ENCODE data around the genes MRPL51, P3H3, TPI1, SPSB2 and PTPN6.

GRCh38 chr12:6493131-6493503, at the start of gene MRPL51:
Gene MRPL51, minus strand, starts transcription at chr12:6493262.
- PRO-cap: bidirectional peak, plus-strand start at chr12:6493362, minus-strand start at chr12:6493200

DNA sequence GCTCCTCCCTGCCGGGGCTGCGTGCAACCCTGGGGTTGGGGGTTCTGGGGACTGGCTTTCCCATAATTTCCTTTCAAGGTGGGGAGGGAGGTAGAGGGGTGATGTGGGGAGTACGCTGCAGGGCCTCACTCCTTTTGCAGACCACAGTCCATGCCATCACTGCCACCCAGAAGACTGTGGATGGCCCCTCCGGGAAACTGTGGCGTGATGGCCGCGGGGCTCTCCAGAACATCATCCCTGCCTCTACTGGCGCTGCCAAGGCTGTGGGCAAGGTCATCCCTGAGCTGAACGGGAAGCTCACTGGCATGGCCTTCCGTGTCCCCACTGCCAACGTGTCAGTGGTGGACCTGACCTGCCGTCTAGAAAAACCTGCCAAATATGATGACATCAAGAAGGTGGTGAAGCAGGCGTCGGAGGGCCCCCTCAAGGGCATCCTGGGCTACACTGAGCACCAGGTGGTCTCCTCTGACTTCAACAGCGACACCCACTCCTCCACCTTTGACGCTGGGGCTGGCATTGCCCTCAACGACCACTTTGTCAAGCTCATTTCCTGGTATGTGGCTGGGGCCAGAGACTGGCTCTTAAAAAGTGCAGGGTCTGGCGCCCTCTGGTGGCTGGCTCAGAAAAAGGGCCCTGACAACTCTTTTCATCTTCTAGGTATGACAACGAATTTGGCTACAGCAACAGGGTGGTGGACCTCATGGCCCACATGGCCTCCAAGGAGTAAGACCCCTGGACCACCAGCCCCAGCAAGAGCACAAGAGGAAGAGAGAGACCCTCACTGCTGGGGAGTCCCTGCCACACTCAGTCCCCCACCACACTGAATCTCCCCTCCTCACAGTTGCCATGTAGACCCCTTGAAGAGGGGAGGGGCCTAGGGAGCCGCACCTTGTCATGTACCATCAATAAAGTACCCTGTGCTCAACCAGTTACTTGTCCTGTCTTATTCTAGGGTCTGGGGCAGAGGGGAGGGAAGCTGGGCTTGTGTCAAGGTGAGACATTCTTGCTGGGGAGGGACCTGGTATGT, 3.4 kb downstream of the GAPDH start:
- PRO-cap: no peak

DNA sequence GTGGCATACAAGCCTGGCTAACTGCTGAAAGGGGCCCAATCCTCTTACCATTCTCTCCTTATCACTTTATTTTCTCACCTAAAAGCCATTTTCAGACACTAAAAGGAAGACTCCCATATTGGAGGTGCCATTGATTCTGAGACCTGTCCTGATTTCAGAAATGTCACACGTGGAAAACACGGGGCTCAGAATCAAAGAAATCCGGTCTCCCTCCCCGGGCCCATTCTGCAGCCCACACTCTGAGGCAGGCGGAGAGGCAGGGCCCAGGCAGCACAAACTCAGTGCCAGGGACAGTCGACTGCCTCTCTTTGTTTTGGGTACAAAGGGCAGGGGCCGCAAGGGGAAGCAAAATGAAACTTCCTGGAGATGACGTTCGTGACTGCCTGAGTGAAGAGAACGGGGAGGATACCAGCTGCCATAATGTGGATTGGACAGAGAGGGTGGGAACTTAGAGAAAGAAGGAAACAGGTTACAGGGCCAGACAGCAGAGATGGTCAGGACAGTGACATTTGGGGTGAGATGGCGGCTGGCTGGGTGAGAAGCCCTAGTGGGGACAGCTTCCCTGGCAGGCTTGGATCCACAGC, 7.9 kb downstream of the GAPDH start:
- PRO-cap: no peak

DNA sequence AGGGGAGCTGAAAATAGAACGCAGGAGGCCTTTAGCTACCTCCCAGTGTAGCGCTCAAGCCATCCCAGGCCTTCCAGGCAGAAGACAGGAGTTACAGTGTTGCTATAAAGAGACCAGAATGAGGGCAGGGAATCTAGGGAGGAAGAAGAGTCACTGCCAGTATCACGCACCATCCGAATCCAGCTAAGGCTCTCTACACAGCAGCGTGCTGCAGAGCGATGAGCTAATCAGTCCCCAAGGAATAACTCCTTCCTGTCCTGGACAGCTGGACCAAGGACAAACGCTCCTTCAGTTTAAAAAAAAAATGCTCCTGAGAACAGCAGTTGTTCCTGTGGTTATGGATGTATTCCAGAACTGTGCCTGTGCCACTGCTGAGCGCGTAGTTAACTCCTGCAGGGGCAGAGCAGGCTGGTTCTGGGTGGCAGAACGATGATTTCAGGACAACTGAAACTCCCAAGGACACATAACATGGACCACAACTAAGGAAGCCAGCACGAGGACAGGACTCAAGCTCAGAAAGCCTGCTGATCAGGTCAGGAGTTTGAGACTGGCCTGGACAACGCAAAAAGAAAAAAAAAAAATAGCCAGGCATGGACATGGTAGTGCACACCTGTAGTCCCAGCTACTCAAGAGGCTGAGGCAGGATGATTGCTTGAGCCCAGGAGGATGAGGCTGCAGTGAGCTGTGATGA, 2.7 kb downstream of the IFFO1 start:
- PRO-cap: bidirectional peak, plus-strand start at position 482 of the sequence, minus-strand start at position 214 of the sequence

GRCh38 chr12:6612106-6612580, 5.0 kb upstream of the CHD4 start:
- PRO-cap: no peak

DNA sequence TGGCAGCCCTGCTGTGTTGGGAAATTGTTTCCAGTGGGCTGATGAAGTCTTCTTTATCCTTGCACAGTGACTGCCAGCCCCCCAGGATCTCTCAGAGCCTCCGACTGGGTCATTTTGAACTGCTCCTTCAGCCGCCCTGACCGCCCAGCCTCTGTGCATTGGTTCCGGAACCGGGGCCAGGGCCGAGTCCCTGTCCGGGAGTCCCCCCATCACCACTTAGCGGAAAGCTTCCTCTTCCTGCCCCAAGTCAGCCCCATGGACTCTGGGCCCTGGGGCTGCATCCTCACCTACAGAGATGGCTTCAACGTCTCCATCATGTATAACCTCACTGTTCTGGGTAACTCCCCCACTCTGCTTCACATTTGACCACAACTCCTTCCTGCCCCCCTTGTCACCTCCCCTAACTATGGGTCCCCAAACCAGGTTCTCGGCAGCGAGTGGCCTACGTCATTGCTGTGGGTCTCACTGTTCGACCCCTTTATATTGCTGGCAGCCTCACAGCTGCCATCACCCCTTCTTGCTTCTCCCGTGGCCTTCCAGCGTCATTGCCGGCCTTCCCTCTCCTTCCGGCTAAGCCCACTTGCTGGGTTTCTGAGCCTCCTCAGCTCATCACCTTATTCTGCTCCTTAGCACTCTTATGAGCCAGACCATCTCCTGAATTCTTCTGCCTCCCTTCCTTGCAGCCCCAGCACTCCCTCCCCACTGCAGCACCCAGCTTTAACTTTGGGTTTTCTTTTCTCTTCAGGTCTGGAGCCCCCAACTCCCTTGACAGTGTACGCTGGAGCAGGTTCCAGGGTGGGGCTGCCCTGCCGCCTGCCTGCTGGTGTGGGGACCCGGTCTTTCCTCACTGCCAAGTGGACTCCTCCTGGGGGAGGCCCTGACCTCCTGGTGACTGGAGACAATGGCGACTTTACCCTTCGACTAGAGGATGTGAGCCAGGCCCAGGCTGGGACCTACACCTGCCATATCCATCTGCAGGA, 2.5 kb downstream of the LAG3 start:
- PRO-cap: no peak

DNA sequence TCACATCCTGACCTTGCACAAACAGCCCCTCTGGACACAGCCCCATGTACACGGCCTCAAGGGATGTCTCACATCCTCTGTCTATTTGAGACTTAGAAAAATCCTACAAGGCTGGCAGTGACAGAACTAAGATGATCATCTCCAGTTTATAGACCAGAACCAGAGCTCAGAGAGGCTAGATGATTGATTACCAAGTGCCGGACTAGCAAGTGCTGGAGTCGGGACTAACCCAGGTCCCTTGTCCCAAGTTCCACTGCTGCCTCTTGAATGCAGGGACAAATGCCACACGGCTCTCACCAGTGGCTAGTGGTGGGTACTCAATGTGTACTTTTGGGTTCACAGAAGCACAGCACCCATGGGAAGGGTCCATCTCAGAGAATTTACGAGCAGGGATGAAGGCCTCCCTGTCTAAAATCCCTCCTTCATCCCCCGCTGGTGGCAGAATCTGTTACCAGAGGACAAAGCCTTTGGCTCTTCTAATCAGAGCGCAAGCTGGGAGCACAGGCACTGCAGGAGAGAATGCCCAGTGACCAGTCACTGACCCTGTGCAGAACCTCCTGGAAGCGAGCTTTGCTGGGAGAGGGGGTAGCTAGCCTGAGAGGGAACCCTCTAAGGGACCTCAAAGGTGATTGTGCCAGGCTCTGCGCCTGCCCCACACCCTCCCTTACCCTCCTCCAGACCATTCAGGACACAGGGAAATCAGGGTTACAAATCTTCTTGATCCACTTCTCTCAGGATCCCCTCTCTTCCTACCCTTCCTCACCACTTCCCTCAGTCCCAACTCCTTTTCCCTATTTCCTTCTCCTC, 1.6 kb upstream of the GPR162 start:
- PRO-cap: no peak

- PRO-cap: bidirectional peak, plus-strand start at chr12:6828415, minus-strand start at chr12:6828292
Observed at GRCh38 chr12:6827929-6828743, at the start of gene P3H3. Gene P3H3, plus strand, starts transcription at chr12:6828407.

GRCh38 chr12:6852258-6852933, 446 bp downstream of the USP5 start:
- PRO-cap: bidirectional peak, plus-strand start at chr12:6852702, minus-strand start at chr12:6852398

DNA sequence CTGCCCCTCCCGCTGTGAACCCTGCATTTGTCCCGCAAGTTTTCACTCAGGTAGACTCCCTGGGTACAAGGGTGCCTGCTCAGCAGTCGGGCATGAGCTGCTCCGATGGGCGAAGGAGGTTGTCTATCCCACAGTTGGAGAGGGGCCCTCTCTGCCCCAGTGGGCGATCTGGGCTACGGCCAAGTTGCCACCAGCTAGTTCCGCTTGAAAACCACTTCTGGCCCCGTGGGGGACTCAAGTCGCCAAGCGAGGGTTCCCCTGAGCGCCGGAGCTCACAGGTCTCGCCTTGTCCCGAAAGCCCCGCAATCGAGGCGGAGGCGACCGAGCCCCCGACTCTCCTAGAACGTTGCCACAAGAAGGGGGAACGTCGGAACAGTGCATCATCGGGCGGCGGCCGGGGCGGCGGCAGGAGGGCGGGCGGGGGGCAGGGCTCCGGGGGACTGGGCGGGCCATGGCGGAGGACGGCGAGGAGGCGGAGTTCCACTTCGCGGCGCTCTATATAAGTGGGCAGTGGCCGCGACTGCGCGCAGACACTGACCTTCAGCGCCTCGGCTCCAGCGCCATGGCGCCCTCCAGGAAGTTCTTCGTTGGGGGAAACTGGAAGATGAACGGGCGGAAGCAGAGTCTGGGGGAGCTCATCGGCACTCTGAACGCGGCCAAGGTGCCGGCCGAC, at the start of gene TPI1:
TSS of gene TPI1 (plus strand) at position 527 of the 673 bp plus-strand sequence.
- PRO-cap: bidirectional peak, plus-strand start at position 243 of the sequence, minus-strand start at position 119 of the sequence; bidirectional peak, plus-strand start at position 533 of the sequence, minus-strand start at position 368 of the sequence

GRCh38 chr12:6868466-6869513, 1.5 kb downstream of the TPI1 start:
- PRO-cap: no peak

GRCh38 chr12:6870196-6870945, 2.7 kb downstream of the SPSB2 start:
- PRO-cap: no peak

DNA sequence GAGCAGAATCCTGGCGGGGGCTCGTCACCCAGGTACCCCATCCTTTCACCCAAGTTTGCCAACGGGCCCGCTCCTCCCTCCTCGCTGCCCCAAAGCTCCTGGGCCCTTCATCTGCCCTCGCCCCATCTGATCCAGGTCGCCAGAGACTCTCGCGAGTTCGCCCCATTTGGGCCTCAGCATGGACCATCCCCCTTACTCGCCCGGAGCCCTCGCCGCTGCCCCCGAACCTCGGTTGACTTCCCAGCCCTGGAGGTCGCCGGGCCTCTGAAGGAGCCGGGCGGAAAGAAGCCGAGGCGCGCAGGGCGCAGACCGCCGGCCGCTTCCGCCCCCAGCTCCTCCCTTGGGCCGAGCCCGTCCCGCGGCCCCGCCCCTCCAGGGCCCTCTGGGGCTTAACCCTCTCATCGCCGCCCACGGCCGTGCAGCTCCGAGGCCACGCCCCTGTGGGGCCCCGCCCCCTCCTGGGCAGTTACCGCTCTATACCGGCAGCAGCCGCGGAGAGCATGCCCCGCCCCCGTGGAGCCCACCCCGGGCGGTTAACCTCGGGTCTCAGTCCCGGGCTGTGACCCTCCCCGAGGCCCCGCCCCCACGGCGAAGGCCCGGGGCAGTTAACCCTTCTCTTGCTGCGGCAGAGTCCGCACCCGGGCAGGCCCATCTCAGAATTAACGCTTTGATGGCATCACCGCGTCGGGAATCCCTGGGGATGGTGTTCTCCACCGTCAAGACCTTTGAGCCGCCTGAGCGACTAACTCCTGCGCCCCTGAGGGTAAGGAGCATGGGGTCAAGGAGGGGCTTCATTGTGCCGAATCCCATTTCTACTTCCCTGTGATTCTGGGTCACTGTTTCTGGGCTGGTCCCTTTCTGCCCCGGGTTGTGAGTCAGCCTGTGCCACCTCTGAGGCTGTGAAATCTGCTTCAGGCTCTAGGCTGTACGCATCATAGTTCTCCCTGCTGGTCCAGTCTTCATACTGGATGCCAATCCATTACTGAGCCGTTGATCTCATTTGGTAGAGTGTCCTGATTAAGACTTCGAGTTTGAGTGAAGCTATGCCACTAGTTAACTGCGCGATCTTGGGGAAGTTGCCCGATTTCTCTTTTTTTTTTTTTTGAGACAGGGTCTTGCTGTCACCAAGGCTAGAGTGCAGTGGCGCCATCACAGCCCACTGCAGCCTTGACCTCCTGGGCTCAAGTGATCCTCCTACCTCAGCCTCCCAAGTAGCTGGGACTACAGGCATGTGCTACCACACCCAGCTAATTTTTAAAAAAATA, at the start of gene SPSB2:
TSS of gene SPSB2 (minus strand) at position 285 of the 1,265 bp plus-strand sequence.
- PRO-cap: bidirectional peak, plus-strand start at position 682 of the sequence, minus-strand start at position 260 of the sequence; bidirectional peak, plus-strand start at position 747 of the sequence, minus-strand start at position 730 of the sequence

DNA sequence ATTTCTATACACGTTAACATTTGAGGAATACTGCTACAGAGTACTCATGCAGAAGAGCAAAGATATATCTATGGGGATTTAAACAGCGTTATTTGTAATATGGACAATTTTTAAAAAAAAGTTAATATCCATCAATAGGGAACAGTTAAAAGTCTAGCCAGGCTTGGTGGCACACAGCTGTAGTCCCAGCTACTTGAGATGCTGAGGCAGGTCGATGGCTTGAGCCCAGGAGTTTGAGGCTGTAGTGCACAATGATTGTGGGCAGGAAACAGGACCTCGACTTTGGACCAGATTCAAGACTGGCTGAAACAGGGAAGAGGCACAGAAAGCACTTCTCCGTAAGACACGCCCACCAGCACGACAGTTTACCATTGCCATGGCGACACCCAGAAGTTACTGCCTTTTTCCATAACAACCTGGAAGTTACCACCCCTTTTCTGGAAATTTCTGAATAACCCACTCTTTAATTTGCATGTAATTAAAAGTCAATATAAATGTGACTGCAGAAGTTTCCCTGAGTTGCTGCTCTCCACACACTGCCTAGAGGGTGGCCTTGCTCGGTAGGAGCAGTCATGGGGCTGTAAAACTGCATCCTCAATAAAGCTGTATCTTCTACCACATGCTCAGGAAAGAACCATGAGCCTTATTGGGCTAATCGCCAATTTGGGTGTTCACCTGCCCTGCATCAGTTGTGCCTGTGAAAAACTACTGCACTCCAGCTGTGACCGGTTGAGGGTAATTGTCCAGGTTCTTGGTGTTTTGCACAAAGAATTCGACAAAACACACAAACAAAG, 4.7 kb upstream of the LRRC23 start:
- PRO-cap: unidirectional peak, plus-strand start at position 523 of the sequence

- PRO-cap: no peak
Observed at GRCh38 chr12:6900740-6901207, 3.8 kb upstream of the LRRC23 start.

- PRO-cap: no peak
Observed at GRCh38 chr12:6928879-6929367, 1.2 kb downstream of the ATN1 start.

DNA sequence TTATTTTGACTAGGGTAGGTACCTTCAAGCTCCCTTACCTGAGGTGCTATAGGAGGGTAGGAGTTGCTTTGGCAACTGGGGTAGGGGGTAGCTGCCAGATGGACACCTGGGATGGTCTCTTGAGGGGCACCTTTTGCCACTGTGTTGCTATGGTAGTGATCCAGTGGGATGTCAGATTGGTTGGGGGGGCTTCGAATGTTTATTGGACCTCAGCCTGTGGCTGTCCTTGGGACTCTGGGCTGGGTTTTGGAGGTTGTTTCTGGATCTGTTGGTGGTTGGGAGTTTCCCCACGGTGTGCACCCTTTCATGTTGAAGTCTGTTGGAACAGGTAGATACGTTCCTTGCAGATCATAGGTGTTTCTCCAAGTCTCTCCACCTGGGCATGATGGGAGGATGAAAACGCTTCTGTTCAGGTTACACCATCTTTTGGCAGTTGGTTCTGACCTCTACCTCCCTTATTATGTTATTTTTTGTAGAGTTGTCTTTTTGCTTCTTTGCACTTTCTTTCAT, 1.7 kb downstream of the ATN1 start:
- PRO-cap: no peak

DNA sequence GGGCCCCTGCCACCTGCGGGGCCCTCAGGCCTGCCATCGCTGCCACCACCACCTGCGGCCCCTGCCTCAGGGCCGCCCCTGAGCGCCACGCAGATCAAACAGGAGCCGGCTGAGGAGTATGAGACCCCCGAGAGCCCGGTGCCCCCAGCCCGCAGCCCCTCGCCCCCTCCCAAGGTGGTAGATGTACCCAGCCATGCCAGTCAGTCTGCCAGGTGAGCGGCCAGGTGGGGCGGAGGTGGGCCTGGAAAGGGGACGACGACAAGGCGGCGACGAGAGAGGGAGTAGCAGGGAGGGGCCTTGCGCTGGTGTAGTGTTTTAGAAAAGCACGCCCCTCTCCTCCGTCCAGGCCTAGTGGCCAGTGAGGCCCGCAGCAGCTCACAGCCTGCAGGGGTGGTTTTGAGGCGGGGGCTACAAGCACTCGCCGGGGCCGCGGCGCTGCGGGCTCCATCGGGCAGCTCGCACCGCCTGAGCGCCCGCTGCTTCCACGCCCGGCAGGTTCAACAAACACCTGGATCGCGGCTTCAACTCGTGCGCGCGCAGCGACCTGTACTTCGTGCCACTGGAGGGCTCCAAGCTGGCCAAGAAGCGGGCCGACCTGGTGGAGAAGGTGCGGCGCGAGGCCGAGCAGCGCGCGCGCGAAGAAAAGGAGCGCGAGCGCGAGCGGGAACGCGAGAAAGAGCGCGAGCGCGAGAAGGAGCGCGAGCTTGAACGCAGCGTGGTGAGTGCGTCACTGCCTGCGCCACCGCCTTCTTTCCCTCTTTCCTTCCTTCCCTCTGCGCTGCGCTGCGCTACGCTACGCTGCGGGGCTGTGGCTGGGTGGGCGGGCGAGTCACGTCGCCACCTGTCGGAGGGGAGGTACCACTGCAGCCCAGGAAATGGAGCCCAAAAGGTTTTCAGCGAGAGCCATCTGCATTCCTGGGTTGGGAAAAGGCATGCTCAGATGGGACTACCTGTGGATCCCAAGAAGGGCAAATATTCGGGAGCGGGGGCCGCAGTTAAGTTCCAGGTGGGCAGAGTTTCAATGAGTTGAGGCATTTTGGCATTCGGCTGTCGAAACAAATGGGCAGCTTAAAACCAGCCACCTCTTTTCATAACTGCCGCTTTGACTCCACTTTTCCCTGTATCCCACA, 6.1 kb upstream of the C12orf57 start:
- PRO-cap: bidirectional peak, plus-strand start at position 384 of the sequence, minus-strand start at position 87 of the sequence; bidirectional peak, plus-strand start at position 983 of the sequence, minus-strand start at position 630 of the sequence

DNA sequence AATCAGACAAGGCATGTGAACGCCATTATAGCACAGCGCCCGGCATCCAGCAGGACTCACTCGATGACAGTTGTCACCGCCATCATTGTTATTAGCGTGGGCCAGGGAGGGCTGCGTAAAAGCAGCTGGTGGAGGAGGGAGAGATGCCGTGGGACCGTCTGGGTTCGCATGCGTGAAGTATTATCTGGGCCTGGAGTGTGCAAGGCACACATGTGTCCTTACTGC, 315 bp upstream of the PTPN6 start:
- PRO-cap: no peak

DNA sequence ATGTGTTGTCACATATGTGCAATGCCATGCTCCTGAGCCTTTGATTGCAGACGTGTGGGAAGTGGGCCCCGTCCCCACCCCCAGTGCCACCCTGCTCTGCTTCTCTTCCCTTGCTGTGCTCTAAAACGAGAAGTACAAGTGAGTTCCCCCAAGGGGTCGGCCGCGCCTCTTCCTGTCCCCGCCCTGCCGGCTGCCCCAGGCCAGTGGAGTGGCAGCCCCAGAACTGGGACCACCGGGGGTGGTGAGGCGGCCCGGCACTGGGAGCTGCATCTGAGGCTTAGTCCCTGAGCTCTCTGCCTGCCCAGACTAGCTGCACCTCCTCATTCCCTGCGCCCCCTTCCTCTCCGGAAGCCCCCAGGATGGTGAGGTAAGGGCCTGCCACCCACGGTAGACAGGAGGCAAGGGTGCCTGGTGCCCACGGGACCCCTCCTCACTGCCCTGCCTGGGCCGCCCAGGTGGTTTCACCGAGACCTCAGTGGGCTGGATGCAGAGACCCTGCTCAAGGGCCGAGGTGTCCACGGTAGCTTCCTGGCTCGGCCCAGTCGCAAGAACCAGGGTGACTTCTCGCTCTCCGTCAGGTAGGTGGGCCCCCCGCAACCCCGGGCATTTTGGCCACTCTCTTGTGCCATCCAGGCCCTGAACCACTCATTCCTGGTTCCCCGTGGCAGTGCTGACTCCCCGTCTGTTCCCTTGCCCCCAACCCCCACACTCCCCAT, at the start of gene PTPN6:
TSS of gene PTPN6 (plus strand) at position 203 of the 716 bp plus-strand sequence.
- PRO-cap: no peak

Measured in ReNcell CX (cell line).